Bronchus fibroblast of lung (primary cell): ENCODE results near the gene ZNF318.

DNA sequence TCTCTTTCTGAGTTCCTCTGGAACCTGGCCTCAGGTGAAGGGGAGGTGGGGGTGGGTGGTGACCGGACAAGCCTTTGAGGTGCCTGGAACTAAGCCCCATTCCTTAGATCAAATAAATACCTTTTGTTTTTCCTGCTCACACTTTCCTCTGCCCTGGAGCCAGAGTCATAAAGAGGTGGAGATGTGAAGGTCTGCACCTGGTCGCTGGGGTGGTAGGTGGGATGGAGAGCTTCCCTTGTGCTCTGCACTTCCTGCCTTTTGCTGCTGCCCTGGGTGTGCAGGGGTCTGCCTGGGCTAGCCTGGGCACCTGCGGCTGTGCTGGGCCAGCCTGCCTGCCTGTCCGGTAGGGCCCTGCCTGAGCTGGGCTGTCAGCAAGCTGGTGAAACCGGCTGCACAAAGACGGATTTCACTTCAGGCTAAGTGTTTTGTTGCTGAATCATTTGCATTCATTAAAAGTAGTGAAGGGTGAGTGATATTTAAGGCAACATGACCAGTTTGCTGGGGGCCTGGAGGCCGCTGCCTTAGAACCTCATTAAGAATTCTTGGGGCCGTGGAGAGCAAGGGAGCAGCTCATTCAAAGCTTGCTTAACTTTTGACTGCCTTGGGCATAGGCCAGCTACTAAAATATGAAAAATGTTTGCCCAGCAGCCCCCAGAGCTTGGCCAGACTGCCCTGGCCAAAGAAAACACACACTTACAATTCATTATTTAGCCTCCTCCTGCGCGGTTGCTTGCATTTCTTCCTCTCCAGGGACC, 20.5 kb downstream of the PTK7 start:
- RAMPAGE, long total RNA, result no peak

DNA sequence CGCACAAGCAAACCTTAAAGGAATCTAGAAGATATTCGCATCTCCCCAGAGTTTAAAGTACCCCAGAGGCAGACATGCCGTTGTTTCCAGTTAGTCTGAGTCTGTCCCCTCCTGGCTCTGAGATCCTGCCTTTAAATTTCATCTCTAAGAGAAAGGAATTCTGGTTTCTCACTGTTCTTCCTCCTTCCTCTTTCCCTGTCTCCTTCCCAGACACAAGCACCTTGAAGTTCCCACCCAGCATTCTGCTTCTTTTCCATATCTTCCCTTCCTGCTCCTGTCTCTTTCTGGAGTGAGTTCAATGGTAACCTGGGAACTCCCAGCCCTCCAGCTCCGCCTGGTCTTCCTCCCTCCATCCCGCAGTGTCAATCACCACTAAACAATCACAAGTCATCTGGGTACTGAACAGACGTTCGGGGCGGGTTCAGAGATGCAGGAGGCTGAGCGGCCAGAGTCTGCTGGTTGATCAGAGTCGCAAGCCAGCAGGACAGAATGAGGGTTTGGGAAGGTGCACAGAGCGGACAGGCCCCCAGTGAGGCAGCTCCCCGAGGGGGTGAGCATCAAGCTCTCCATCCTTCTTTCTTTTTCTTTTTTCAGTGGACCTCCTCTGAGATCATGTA, 7.7 kb downstream of the TTBK1 start:
- RAMPAGE, long total RNA, result no peak

DNA sequence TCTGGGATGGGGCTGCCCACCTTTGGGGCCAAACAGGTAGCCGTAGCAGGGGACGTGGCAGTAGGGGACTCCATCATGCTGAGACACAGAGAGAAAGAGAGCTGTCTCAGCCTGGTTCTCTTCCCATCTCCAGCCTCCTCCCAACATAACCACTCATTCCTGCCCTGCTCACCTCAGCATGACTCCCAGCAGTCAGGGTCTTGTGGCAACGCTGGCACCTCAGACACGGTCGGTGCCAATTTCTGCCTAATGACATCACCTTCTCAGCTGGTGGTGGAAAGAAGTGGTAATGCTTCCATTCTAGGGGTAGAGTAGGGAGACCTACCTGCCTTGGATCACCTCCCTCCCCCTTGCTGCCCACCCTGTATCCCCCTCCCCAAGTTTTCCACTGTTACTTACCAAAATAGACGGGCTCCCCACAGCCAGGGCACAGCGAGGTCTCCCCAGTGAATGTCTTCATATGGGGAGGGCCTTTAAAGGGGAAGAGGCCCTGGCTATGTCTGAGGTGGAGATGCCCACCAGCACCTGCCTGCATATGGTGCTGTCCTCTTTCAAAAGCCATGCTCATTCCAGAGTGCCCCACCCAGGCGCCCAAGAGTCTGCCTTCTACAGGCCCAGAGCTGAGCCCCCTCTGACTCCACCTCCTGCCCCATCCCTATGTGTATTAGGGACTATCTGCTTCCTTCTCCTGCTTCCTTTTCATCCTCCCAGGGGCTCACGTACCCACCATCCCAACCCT, 2.4 kb downstream of the CRIP3 start:
- RAMPAGE, long total RNA, result no peak

- RAMPAGE, long total RNA, result no peak
Measured at GRCh38 chr6:43355576-43356609, 13.6 kb downstream of the ZNF318 start.

DNA sequence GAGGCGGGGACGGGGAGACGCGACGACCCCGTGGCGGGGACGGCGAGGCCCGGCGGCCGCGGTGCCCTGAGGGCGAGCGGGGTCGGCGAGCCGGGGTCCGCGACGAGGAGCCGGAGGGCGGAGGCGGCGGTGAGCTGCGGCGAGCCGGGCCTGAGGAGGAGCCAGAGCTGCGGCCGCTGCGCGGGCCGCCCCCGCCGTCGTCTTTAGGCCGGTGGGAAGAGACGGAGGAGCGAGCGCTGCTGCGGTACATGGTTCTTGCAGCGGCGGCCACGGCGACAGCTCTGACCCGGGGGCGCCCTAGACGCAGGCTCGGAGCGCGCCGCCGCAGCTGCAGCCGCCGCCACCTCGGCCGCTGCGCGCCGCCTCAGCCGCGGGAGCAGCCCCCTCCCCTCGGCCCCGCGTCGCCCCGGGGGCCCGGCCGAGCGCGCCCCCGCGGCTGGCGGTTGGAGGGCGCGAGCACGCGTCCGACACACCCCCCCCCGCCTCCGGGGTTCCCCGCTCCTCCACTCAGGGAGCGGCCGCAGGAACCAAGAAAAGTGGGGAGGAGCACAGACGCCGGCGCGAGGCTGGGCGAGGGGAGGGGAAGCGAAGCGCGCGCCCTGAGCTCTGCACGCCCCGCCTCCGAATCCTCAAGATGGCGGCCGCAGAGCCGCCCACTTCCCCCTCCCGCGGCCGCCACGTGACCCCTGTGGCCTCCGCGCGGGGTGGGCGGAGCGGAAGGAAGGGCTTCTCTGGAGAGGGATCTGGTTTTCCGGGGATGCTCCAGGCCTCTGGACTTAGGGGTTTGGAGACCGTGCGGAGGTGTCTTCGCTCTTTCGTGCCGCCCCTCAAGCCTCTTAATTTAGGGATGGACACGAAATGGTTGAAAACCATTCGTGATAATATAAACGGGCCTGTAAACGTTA, at the start of gene ZNF318:
Gene ZNF318, minus strand, starts transcription at position 532 of the 905 bp plus-strand sequence.
- RAMPAGE, long total RNA, result no peak

DNA sequence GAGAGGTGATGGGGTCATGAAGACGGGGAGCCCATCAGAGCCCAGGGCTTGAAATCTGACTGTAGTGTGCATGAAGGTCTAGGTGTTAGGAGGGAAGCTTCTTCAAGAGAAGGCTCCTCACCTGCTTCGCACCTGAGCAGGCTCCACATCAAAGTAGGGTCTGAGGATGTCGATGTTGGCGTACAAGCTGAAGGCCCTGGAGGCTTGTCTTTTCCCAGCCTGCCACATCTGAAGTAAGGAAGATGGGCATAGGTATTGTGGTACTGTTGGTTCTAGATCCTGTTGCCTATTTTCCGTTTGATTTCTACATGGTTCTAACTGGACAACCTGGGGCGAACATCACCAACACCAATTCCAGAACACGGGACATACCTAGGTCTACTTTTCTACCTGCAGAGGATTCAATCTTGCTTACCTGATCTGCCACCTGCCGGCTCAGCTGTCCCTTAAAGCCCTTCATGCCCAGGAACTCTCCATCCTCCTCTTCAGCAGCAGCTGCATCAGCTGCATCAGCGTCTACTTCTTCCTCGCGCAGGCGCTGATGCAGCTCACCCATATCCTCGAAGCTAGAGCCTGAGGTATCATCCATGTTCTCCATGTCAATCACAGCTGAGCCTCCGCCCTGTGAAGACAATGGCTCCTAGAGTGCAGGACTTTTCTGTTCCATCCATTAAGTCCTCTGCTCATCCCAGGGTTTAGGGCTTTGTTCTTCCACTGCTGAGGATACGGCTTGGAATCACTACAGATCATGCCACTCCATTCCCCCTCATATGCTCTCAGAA, 1.1 kb downstream of the YIPF3 start:
- RAMPAGE, long total RNA, result no peak

DNA sequence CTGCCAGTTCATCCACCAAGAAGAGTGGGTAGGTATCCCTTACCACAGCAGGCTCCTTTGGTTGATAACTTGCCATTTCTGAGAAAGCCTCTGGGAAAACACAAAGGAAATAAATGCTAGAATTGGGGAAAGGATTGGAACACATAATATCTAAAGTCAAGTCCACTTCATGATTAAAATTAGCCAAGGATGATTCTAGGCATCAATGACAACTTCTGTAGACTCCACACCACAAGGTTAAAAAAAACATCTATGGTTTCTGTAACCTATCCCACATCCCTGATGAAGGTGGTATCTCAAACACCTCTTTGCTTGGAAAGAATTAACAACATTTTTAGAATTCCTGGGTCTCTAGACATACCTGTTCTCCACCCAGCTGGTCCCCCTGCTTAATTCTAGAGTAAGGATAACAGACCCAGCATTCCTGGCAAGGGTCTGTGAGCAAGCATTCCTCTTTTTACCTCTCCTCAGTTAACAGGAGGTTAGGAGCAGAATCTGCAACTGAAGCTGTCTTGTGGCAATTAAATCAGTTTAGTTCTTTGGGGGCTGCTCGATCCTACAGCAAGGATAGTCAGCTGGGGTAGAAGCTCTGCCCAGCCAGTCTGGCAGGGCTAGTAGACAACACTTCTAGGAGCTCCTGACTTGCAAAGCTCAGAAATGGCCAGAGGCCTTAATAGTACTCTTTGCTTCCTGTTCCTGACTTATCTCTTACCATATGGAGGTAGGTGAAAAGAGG, 11.4 kb downstream of the POLR1C start:
- RAMPAGE, long total RNA, result no peak

- RAMPAGE, long total RNA, result no peak
Measured at GRCh38 chr6:43624336-43625360, 4.4 kb downstream of the GTPBP2 start.

DNA sequence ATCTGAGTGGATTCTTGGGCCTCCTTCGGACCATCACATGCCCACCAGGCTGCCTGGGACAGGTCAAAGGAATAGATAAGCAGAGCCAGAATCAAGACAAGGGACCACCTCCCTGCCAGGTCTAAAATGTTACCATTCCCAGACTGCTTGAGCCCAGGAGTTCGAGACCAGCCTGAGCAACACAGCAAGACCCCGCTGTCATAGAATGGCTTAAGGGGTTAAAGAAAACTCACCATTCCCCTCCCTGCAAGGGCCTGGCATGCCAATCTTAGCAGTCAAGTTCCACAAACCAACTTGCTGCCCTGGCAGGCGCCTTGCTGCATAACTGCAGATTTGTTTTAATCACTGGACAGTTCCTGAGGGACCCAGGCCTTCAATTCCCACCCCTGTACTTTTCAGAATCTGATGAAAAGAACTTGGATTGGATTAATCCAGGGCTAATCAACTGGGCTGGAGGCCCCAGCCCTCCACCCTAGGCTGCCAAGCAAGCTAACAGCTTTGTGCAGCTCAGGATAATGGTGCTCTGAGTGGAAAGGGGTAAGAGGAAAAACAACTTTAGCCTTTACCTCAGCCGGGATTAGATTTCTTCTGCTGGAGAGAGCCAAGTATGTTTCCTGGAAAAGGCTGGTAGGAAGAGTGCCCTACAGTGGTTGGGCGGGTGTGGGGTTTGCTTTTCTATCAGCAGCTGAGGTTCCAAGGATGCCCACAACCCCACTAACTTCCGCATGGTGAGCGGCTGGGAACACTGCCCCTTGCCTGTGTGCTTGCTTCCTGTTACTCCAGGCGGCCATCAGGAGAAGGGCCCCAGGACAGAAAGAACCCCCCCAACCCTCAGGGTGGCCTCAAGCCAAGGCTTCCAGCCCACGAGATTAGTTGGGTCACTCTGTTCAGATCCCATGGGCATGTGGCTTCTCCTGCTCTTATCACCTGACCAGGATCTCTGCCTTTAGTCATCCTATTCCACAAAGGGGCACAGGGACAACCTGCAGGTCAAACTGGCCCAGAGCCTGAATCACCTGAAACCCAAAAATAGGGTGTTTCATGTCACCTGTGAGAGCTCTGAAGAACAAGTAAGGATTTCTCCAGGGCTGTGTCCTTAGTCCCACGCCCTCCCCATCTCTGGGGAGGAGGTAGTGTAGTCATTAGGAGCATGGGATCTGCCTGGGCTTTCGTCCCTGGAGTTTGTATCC, 10.7 kb downstream of the MRPS18A start:
- RAMPAGE, long total RNA, result no peak

GRCh38 chr6:43704119-43704450, 16.5 kb upstream of the MRPS18A start:
- RAMPAGE, long total RNA, result no peak

GRCh38 chr6:43759483-43759682, 10.6 kb upstream of the VEGFA start:
- RAMPAGE, long total RNA, result no peak

DNA sequence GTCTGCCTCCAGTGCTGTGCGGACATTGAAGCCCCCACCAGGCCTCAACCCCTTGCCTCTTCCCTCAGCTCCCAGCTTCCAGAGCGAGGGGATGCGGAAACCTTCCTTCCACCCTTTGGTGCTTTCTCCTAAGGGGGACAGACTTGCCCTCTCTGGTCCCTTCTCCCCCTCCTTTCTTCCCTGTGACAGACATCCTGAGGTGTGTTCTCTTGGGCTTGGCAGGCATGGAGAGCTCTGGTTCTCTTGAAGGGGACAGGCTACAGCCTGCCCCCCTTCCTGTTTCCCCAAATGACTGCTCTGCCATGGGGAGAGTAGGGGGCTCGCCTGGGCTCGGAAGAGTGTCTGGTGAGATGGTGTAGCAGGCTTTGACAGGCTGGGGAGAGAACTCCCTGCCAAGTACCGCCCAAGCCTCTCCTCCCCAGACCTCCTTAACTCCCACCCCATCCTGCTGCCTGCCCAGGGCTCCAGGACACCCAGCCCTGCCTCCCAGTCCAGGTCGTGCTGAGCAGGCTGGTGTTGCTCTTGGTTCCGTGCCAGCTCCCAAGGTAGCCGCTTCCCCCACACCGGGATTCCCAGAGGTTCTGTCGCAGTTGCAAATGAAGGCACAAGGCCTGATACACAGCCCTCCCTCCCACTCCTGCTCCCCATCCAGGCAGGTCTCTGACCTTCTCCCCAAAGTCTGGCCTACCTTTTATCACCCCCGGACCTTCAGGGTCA, 9.8 kb downstream of the VEGFA start:
- RAMPAGE, long total RNA, result no peak

GRCh38 chr6:43799596-43800481, 29.8 kb downstream of the VEGFA start:
- RAMPAGE, long total RNA, result no peak

DNA sequence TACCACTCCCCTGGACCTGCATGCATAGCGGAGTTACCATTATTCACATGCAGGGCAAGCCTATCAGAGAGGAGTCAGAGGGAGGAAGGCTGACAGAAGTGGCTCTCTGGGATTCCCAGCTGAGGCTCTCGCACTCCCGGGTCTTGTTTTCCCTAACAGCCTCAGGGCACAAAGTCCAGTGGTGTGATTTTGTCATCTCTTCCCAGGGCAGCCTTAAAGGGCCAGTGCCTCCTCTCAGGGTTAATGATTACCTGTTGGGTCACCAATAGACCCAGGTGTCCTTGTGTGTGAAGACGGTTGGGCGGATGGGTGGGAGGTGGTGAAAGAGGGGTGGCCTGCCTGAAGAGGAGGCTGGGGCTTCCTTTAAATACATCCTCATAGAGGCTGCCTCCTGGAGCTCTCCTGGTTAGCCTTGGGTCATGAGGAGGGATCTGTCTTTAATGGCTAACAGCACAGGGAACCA, 36.4 kb downstream of the VEGFA start:
- RAMPAGE, long total RNA, result no peak

DNA sequence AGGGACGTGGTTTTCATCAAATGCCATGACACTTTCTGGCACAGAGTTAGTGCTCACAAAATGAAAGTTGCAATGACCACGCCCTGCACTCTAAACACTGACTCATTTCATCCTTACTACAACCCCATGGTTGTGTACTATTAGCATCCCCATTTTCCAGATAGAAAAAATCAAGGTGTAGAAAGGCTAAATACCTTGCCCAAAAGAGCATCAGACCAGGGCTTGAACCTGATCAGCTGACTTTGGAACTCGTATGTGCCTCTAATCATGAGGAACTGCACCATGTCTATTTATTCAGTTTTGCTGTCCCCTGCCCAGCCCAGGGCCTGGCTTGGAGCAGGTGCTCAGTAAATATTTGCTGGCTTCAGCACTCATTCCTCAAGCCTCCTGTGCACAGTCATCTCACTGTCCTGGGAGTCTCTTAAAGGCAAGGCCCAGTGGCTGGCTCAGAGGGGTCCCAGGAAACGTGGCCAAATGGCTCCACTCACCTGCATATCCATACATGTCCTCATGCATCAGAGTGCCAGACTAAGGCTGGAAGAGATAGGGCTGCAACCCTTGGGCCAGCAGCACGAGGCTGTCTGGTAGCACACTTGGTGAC, 77.8 kb downstream of the MRPL14 start:
- RAMPAGE, long total RNA, result no peak

- RAMPAGE, long total RNA, result no peak
Measured at GRCh38 chr6:44051523-44051969, 75.7 kb downstream of the MRPL14 start.

DNA sequence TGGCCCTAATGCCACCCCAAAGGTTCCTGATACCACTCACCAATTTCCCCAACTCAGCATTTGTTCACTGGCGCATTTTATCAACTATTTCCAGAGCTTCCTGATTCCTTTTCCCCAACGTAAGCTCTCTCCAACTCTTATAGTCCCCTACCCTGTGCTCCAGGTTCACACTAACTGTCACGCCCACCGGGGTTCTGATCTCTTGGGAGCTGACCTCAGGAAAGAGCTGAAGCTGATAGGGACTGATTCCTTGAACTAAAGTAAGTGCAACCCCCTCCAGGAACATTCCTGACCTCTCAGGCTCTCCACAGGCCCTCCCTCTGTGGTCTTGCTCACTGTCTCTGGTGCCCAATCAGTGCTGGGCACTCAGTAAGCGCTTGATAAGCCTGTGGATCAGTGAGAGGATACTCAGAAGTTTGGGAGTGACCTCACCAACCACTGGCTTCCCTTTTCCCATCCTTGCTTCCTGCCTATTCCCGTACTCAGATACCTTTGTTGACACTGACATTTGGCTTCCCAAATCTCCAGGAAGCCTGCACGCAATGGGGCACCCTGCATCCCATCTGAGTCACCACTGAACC, 73.2 kb downstream of the MRPL14 start:
- RAMPAGE, long total RNA, result no peak

DNA sequence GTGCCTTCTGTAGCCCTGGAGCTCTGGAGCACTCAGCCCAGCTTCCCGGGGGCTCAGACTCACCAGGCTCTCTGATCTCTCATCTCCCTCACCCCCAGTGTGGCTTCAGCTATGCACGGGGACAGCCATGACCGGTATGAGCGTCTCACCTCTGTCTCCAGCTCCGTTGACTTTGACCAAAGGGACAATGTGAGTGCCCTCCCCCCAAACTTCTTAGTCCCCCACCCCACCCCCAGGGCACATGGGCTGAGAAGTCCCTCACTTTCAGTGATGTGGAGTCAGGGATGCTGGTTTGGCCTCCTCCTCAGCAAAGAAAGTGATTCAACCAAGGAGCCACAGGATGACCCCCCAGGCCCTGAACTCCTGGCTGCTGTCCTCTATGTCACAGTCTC, 8.9 kb downstream of the TMEM63B start:
- RAMPAGE, long total RNA, result no peak

GRCh38 chr6:44139327-44140129, 12.2 kb downstream of the TMEM63B start:
- RAMPAGE, long total RNA, result no peak

DNA sequence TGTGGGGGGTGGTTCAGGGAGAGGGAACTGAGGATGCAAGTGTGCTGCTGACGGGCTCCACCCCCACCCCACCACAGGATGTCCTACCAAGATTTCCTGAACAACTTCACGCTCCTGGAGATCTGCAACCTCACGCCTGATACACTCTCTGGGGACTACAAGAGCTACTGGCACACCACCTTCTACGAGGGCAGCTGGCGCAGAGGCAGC, 18.0 kb downstream of the CAPN11 start:
- RAMPAGE, long total RNA, result no peak